ENCODE results near the genes MMP26, OR51G1, OR52A1, RRP8, TPP1, CYB5R2 and EIF3F.

- RRBS = no CpG with 5 or more reads among the region's 1 CpG
Observed at GRCh38 chr11:4704620-4705031, at the start of gene MMP26. TSS of gene MMP26 (plus strand) at chr11:4704784.

DNA sequence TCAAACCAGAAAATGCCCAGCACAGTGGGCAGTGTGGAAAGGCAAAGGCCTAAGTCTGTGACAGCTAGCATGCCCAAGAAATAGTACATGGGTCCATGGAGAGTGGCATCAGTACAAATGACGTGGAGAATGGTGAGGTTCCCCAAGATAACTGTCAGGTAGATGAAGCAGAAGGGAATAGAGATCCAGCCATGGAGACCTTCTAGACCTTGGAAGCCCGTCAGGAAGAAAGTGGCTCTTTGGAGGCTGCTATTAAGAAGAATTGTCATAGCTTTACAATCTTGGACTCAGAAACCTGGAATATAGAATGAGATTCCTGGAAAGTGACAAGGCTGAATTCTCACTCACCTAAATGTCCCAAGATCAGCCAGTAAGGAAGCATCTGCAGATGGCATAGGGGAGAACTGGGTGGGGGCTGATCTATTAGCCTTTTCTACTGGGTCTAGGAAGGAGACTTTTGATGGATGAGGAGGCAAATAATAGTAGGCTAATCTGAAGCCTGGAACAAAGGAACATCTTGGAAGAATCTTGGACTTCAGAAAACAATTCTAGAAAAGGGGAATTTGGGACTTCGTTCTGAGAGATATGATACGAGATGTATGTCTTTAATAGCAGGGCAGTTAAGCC is at the start of gene OR51G1:
Gene OR51G1 (minus strand): TSS at position 269 of the 627 bp plus-strand sequence.
- RRBS = no CpG with 5 or more reads among the region's 4 CpGs

- RRBS = no CpG with 5 or more reads among the region's 4 CpGs
Observed at GRCh38 chr11:5154498-5155082, at the start of gene OR52A1. TSS of gene OR52A1 (minus strand) at chr11:5154757.

- RRBS = no CpG with 5 or more reads among the region's 1 CpG
Observed at GRCh38 chr11:5488068-5488684, 309 bp upstream of the OR52D1 start.

GRCh38 chr11:5815636-5816064 is 6.9 kb downstream of the OR52N2 start:
- RRBS = no CpG with 5 or more reads among the region's 4 CpGs

GRCh38 chr11:6320870-6321420 is 644 bp upstream of the CAVIN3 start:
- RRBS = no CpG with 5 or more reads among the region's 17 CpGs

GRCh38 chr11:6352660-6353068 is 32.4 kb upstream of the CAVIN3 start:
- RRBS = no CpG with 5 or more reads among the region's 3 CpGs

DNA sequence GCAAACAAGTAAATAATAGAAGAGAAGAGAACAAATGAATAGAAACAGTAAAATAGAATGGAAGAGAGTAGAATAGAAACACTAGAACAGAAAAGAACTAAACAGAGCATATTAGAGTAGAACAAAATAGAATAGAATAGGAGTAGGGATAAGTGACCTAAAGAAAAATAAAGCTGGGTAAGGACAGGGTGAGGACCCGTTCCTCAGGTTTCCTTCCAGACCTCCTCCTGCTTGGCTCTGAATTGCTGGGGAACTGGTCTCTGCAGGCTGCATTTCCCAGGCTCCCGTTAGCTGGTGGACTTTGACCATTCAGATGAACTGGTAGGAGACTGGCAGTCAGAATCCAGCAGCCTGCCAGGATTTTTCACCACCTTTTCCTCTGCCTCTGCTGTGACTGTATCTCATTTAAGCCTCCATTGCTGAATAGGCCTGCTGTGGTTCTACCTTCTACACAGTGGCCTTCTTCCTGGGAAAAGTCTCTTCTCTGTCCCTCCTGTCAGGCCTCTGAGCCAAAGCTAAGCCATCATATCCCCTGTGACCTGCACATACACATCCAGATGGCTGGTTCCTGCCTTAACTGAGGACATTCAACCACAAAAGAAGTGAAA is 24.6 kb upstream of the SMPD1 start:
- RRBS = no CpG with 5 or more reads among the region's 2 CpGs

DNA sequence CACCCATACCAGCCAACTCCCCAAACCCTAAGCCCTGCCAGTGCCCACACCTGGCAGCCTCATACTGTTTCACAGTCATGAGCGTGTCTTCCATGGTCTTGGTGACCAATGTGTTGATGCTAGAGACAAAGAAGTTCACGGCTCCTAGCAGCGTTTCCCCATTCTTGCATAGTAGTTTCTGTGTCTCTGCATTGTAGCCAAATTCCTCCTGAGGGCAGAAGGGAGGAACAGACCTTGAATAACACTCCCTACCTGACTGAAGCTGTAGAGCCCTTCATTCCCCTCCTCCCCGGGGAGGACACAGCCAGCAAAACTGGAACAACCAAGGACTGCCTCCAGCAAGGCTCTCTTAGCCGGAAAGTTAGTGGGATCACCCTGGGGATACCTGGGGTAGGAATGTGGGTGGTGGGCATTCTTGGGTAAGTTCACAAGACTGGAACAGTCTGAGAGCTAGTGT is 3.1 kb downstream of the ARFIP2 start:
- RRBS = 87% methylated on average over 2 of the region's 5 CpGs

DNA sequence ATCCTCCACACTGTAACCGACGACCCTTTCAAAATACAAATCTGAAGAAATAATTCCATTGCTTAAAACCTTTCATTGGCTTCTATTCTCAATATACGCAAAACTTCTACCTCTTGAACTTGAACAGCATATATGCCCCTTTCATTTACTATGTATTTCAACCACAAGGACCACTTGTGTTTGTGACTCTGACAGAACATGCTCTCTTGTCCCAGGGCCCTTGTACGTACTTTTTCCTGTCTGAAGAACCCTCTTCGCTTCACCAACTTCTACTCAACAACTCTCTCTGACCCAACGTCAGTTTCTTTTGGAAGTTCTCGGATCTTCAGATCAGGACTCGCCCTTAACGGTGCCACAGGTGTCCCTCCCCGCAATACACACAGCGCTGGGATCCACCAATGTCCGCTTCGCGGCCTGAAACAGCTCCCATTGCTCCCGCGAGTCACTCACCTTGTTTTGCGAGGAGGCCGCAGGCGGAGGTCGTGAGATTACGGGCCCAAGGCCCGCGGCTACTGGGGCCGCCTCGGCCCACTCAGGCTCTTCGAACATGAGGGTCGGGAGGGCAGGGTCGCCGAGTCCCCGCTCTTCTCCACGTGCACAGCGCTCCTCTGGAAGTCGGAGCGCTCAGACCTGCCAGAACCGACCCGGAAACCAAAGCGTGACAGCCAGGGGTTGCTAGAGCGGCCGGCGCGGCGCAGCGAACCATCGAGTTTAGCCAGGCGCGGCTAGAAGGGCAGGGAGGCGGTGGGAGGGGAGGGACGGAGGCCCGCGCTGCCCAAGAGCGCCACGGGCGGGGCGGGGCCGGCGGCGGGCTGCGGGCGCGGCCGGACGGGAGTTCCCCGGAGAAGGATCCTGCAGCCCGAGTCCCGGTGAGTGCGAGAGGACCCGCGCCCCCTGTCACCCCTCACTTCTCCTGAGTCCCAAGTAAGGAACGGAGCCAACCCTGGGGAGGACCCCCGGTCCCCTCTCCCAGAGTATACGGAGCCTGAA is at the start of gene RRP8:
Gene RRP8 (minus strand): TSS at position 663 of the 990 bp plus-strand sequence.
- RRBS = 3% methylated on average over 10 of the region's 71 CpGs

DNA sequence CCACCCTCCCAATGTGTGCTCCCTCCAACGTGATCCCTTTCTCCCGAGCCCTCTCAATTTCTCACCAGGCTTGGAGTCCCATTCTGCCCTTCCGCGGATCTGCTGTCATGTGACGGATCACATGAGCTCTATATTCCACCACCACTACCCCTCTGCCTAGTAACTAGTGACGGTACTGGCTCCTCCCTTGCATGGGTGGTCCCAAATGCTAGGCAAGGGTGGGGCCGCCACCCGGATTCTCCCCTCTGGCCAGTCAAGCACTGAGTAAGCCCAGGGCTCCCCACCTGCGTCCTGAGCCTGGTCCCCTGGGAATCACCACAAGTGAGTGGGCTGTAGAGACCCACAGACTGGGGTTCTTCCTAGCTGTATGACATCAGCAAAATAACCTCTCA is at the start of gene TPP1:
Gene TPP1 (minus strand): TSS at position 104 of the 392 bp plus-strand sequence.
- RRBS = no CpG with 5 or more reads among the region's 9 CpGs

DNA sequence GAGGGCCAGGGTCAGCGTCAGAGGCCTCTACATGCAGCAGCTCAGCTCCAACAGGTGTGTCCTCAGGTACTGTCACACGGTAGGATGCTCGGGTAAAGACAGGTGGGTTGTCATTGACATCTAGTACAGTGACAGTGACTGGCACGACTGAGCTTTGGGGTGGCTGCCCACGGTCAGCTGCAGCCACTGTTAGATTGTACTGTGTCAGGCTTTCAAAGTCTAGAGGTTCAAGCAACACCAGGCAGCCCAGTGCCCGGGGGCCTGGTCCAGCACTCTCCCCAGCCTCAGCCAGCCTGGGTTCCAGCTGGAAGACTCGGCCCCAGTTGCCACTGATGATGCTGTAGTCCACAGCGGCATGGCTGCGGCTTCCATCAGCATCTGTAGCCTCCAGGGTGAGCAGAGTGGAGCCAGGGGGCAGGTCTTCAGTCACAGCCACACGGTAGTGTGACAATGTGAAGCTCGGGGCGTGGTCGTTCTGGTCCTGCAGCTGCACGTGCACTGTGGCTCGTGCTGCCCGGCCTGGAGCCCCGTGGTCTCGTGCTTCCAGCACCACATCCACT is 4.6 kb upstream of the TPP1 start:
- RRBS = no CpG with 5 or more reads among the region's 18 CpGs

GRCh38 chr11:6927200-6927679 is 1.0 kb downstream of the ZNF215 start:
- RRBS = no CpG with 5 or more reads among the region's 7 CpGs

DNA sequence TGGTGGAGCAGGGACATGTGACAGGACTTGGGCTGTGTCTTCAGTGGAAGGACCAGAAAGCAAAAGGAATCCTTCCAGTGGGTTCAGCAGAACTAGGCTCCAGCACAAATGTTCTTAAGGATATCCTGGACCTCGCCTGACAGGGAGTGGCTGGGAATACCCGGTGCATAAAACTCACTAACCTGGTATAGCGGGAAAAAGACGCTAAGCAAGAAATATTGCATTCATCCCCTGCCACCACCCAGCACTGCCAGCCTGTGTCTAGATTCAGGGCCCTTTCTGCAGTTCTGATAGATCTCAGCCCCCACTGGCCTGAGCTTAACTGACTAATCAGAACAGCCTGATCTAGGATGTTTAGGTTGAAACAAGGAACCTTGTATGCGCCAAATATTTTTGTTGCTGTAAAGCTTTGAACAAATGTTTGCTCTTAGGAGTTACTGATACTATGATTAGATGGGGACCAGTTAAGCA is 24.8 kb downstream of the PPFIBP2 start:
- RRBS = no CpG with 5 or more reads among the region's 5 CpGs

DNA sequence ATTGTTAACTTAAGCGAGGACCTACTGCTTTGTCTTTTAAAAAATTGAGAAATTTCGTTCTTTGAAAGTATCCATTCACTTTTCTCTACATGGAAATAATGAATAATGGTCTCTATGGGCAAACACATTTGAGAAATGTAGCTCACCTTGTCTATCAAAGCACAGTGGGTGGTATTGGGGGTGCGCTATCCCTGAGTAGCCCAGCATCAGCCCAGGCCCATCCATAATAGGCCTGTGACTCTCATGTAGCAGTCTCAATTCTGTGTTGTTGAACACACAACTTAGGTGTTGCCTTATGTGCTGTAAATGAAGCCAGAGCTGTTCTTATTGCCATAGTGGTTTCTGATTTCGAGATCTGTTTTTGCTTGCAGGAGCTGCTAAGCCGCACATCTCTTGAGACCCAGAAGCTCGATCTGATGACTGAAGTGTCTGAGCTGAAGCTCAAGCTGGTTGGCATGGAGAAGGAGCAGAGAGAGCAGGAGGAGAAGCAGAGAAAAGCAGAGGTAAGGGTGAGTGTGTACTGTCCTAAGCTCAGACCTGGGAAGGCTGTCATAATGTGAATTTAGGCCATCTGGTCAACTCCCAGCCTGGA is 63.3 kb downstream of the CYB5R2 start:
- RRBS = no CpG with 5 or more reads among the region's 6 CpGs

DNA sequence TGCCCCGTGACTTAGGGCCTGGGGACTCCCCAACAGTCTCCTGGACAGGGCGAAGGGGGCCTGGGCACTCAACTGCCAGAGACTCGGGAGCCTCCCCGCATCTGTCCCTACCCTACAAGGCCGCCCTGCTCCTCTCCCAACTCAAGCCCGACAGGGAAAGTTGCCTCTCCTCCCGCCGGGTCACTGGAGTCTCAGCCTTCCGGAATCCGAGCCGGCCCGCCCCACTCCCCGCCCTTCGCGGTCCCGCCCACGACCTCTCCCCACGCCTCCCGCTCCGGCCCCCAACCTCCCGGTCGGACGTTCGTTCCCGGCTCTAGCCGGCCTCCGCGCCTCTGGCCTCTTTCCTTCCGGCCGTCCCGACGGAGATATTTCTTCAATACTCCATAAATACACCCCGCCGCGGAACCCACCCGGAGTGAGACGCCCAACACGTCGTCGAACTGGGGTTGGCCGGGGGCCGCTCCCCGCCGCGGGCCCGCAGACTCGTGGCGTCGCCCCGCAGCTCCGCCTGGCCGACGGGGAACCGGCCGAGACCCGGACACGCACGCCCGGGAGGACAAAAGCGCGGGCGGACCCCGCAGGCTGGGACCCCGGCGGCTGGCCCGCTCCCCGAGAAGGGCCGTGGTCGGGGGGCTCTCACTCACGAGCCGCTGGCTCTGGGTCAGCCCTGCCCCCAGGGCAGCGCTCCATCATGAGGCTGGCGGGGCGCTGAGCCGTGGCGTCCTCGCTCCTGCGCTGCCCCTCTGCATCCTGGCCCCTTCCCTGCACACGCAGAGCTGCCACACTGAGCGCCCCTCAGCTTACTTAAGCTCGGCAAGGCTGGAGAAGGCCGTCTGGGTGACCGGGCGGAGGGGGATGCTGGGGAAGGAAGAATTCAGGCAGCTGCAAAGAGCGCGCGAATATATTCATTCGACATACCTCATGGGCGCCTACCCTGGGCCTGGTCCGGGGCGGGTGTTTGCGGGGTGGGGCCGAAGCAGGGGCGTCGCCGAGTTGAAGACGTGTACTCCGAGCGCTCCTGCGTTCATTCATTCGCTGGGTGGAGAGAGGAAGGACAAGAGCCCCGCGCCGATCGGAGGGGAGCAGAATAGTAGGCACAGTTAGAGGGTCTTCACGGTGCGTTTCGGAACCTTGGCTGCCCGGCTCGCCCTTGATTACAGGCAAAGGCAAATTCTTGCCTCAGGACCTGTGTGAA is at the start of gene CYB5R2:
Gene CYB5R2 (minus strand): TSS at position 193 of the 1,195 bp plus-strand sequence.
- RRBS = 46% methylated on average over 43 of the region's 110 CpGs

DNA sequence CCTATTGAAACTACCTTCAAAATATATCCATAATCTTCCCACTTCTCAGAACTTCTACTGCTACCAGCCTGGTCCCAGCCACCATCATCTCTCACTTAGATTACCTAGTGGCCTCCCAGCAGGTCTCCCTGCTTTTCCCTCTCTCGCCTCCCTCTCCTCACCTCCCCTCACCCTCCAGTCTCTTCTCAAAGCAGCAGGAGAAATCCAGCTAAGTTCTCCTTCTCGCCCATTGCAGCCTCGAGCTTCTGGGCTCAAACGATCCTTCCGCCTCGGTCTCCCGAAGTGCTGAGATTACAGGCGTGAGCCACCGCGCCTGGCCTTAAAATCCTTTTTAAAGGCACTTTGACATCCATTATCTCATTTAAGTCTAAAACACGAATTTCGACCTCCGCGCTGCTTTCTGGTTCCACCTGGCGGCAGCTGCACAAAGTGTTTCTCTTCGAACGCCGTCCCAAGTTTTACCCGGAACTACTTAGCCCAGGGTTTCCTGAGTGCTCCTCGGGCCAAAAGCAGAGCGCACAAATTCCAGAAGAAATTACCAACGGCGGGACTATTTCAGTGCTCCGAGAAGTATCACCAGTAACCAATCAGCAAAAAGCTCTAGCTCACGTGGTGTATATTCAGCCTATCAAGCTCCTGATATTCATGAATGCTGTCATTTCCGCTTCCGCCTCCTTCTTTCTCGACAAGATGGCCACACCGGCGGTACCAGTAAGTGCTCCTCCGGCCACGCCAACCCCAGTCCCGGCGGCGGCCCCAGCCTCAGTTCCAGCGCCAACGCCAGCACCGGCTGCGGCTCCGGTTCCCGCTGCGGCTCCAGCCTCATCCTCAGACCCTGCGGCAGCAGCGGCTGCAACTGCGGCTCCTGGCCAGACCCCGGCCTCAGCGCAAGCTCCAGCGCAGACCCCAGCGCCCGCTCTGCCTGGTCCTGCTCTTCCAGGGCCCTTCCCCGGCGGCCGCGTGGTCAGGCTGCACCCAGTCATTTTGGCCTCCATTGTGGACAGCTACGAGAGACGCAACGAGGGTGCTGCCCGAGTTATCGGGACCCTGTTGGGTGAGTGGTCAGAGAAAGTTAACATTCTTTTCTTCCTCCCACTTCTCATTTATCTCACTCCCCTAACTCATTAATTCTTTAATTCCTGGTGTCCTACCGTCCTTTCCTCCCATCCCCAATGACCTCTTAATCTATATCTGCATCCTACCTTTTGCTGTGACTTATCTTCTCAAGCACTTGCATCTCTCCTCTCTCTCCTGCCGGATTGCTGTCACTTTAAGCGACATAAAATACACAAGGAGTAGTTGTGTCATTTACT is at the start of gene EIF3F:
Gene EIF3F (plus strand): TSS at position 675 of the 1,313 bp plus-strand sequence.
- RRBS = no CpG with 5 or more reads among the region's 62 CpGs

Data from HCT116 (cell line).